Daoy (cell line): ENCODE data around the genes HNRNPR, ID3 and GRHL3.

- RAMPAGE, long total RNA, result no peak
These were observed 115.0 kb upstream of the WNT4 start for GRCh38 chr1:22257946-22258203.

- RAMPAGE, long total RNA, result no peak
These were observed 2.1 kb downstream of the EPHB2 start for GRCh38 chr1:22712632-22713174.

GRCh38 chr1:22916332-22916829, 56.3 kb downstream of the LACTBL1 start:
- RAMPAGE, long total RNA, result no peak

- RAMPAGE, long total RNA, result start-site peak on the minus strand at chr1:23344242-23344324, 776 and 49 reads in 2 replicates
These were observed at the start of gene HNRNPR for GRCh38 chr1:23344210-23345087. Gene HNRNPR (minus strand): TSS chr1:23344284.

DNA sequence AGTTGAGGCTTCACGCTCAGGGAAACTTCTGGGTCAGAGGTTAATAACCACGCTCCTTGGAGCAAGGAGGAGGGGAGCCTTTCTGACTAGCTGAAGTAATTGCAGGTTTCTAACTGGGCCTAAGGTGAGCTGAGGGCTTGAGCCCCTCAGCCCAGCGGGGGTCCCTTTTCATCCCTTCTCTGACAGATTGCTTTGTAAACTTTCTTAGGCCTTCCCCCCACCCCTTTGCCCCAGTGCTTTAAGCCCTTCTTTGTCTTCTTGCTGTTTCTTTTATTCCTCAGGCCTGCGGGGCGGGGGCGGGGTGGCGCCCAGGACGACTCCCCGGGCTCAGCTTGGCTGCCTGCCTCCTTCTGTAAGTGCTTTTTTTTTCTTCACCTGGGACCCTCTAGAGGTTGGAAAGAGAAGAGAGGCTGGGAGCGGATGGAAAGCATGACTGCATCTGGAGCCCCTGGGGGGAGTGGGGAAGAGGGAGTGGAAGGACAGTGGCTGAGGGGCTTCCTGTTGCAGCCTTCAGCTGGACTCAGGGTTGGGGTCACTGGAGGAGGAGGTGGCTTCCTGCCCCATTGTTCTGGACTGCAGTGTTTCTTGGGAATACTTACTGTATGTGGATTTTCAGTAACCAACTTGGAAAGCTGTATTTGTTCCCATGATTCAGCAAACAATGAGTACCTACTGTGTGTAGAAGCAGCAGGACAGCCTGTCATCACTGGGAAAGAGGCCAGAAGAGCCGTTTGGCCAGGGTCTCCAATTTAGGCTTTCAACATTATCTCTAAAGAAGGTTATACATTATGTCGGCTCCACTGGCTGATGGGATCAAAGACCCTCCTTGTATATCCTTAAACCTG, 1.4 kb upstream of the ZNF436 start:
- RAMPAGE, long total RNA, result no peak

DNA sequence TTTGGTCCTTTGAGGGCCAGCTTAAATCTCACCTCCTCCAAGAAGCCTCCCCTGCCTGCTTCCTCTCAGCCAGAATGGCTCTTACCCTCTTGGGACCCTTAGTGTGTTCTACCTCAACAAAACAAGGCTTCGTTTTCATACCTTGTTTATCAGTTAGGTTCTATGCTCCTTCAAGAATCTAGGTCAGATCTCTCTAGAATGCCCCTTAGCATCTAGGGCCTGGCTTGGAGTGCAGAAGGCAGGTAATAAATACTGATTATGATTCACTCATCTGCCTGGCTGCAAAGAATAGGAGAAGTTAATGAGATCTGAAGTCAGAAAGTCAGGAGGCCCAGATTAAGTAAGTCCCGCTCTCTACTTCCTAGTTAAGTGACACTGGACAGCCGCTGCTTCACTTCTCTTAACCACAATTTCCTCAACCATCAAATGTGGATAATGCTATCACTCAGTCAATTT, 2.0 kb upstream of the E2F2 start:
- RAMPAGE, long total RNA, result no peak

DNA sequence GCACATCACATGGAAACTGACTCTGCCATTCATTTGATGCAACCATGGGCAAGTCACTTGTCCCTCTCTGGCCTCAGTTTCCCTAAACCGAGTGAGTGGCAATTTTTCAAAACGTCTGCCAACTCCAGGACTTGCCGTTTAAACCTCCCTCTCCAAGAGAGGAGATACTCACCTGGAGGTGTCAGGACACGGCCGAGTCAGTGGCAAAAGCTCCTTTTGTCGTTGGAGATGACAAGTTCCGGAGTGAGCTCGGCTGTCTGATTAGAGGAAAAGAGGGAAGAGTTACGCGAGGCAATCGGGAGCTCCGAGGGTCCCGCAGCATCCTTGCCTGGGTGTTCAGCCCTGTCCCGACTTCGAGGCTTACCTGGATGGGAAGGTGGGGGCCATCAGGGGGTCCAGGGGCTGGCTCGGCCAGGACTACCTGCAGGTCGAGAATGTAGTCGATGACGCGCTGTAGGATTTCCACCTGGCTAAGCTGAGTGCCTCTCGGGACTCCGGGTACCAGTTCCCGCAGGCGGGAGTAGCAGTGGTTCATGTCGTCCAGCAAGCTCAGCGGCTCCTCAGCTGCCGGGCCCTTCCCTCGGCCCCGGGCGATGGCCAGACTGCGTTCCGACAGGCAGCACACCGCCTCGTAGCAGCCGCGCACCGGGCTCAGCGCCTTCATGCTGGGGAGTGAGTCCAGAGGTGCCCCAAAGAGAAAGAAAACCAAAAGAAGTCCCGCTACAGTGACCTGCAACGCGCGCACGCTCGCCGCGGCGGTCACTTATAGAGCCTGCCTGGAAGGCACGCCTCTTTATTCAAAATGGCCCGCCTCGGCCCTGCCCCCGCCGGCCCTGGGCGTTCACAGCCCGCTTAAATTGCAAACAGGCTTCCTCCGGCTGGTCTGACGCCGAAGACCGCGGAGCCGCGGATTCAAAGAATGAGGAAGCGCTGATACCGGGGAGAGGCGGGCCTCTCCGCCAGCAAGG, at the start of gene ID3:
Gene ID3 (minus strand): TSS at position 739 of the 968 bp plus-strand sequence.
- RAMPAGE, long total RNA, result start-site peak on the minus strand centred at position 719 of the sequence, 45 bp wide, 1,221 and 2,000 reads in 2 replicates

DNA sequence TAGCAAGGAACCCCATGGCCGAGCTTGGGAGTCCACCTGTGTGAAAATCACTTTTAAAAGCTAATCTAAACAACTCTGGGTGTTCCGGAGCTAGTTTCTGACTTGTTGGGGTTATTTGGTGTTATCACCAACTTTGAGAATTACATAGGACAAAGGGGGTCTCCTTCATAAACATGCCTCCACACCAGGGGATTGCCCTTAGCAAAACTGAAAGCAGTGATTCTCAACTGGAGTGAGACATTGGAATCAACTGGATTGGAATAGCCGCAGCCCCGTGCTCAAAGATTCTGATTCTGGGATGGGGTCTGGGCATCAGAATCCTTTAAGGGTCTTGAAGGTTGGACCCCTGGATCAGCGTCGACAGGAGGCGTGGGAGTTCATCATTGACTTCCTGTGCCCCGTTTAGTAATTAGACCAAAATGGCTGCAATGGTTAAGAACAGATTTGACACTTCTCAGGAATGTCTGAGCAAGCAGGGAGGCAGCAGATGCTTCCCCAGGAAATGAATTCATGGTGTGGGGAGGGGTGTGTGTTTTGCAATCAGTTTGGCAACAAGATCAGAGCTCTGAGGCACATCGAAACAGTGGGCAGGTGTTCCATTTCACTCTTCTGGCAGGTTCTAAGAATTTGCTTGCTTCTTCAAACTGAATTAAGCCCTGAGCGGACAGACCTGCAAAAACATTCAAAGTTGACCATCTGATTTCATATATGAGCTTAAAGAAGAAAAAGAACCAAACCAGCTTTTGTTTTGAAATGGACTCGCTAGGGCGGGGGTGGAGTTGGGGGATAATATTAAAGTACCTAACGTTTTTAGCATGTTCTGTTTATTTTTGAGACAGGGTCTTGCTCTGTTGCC, 4.6 kb upstream of the PNRC2 start:
- RAMPAGE, long total RNA, result no peak

DNA sequence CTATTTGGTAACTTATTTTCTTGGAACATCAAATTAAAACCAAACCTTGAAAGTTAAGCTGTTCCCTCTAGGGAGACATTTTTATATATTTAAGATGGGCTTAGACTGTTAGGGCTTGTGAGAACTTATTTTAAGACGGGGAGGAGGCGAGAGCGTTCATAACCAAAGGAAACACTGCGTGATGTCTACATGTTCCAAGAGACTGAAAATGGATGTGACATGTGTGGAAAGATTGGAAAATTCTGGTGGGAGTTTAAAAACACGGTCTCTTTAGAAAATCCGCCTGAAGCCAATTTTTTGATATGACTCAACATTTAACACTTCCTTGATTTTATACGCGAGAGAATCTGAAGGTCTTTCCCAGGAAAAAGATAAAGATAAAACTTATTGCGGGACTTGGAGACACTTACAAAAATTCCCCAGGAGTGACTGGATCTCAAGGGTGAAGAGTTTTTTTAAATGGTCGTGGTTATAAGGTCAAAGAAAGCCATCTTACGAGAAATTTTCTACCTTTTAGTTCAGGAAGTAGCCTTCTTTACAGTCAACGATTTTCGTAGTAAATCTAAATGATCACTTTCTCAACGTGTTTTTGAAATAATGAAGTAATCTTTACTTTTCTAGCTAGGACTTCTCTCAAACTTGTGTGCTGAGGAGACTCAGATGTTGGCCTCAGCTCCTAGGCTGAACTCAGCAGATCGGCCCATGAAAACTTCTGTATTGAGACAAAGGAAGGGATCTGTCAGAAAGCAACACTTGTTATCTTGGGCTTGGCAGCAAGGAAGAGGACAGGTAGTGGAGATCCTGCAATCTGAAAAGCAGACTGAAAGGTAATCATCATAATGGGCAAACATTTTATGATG, 910 bp downstream of the PNRC2 start:
- RAMPAGE, long total RNA, result no peak

- RAMPAGE, long total RNA, result no peak
These were observed 65.7 kb downstream of the MYOM3 start for GRCh38 chr1:24046061-24046868.

DNA sequence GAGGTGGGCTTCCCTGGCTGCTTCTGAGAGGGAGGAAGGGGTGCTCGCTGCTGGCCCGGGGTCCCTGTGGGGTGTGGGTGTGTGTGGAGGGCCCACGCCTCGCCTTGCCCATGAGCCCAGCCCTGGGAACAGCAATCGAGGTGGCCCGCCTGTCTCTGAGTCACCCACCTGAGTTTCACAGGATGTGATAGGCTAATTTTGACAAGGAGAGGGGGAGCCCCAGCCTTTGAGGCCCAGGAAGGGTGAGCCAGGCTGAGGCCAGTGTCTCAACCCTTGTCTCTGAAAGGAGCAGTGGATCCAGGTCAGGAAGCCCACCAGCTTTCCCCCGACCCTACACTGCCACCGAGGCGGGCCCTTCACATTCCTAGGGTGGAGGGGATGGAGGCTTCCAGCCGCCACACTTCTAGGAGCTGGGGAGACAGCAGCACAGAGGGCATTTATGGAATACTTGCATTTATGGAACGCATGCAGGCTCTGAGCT, 49.1 kb upstream of the IFNLR1 start:
- RAMPAGE, long total RNA, result no peak

GRCh38 chr1:24318194-24318619, 950 bp upstream of the GRHL3 start:
- RAMPAGE, long total RNA, result no peak

GRCh38 chr1:24319016-24320211, at the start of gene GRHL3:
Gene GRHL3 (plus strand): TSS chr1:24319357.
- RAMPAGE, long total RNA, result no peak

DNA sequence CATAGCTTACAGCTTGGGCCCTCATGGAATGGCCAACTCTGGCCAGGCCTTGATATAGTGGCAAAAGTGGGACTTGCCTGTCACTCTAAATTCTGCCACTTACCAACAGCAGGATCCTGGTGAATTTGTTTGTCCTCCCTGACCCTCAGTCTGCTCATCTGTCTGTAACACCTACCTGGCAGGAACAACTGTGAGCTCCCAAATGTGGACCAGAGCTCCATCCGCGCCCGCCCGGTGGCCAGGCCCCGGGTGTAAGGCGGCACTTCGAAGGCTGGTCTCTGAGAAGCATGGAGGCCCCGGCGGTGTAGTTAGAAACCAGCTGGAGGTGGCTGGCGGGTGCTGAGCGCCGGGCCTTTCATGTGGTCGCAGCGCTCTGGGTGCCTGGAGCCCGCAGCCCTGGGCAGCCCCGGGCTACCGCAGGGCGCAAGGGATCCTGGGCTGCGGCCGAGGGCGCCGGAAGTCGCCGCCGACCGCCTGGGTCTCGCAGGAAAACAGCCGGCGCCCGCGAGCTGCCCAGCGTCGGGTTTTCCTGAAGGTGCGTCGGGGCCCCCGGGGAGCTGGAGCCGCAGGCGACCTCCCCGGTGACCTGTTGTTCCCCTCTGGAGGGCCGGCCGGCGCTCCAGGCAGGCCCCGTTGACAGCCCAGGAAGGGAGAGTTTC, 2.5 kb downstream of the GRHL3 start:
- RAMPAGE, long total RNA, result no peak

DNA sequence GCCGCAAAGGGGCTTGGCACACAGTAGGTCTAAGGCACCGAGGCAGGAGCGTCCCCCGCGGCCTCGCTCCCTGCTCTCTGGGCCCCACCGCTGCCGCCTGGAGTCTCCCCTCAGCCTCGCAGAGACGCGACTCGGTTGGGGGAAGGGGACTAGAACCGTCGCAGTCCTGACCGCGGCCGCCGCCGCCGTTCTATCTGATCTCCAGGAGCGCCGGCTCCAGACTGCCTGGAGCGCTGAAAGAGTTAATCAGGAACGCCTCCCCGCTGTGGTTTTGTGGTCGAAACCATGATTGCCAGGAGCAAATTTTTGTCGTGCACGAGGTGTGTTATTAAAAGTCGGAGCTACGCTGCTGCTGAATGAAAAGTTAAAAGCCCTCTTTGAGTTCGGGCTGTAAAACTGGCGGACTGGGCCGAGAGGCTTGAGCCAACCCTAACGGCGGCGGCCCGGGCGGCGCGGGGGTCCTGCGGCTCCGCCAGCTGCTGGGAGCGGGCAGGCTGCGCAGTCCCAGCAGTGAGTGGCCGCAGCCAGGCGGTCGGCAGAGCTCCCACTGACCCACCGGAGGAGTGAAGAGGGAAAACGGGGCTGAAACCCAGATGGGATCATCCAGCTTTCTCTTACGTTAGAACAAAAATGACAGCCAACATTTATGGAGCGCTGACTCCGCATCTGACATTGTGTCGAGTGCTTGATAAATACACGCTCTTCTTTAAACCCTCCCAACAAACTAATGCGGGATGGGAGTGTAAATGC, 3.2 kb downstream of the GRHL3 start:
- RAMPAGE, long total RNA, result no peak

DNA sequence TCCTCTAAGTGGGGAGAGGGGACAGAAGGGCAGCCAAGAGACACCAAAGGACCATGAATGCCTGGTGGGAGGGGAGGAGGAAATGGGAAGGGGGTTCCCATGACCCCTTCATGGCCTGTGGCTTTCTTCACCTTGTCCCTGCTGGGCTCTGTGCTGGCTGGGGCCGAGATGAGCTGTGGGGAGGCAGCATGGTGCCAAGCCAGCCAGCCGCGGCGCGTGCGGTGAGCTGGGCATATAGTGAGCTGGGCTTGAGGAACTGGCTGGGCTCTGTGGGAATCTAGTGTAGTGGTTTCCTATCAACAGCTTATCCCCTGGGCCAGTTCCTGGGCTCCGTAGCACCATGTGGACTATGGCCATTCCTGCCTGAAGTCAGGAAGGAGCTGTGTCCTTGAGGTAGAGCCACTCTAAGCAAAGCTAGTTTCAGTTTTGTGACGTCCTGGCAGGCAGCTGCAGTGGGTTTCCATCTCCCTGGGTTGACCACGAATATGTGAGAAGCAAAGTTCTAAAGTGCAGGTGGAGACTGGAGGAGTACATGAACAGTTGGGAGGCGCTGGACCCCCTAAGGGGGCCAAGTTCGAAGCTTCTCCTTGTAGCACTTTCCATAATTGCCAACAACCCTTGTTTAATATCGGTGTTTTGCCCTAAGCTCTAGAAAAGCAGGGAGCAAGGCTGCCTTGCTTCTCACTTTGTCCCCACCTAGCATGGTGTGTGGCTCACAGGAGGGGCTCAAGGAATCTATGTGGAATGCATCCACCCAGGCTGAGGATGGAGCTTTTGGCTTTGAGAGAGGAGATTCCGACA, 1.9 kb downstream of the NCMAP start:
- RAMPAGE, long total RNA, result no peak

- RAMPAGE, long total RNA, result no peak
These were observed 9.2 kb downstream of the SRRM1 start for GRCh38 chr1:24652109-24652826.

- RAMPAGE, long total RNA, result no peak
These were observed 30.4 kb upstream of the CLIC4 start for GRCh38 chr1:24714693-24715400.

GRCh38 chr1:24746146-24746653, 953 bp downstream of the CLIC4 start:
- RAMPAGE, long total RNA, result no peak

- RAMPAGE, long total RNA, result no peak
These were observed 53.8 kb downstream of the CLIC4 start for GRCh38 chr1:24798879-24799603.